ENCODE data around the gene SIK2.

- PRO-cap: unidirectional peak, plus-strand start at chr11:108854622
- RAMPAGE, long total RNA, 3 experiments: no peak in any of the 3 experiments
These were observed 189.4 kb downstream of the DDX10 start for GRCh38 chr11:108854082-108854777.

- PRO-cap: unidirectional peak, plus-strand start at chr11:108923689
- RAMPAGE, long total RNA, 3 experiments: no peak in any of the 3 experiments
These were observed 258.6 kb downstream of the DDX10 start for GRCh38 chr11:108923478-108923825.

- PRO-cap: no peak
- RAMPAGE, long total RNA, 3 experiments: no peak in any of the 3 experiments
These were observed 264.5 kb downstream of the DDX10 start for GRCh38 chr11:108929184-108929870.

DNA sequence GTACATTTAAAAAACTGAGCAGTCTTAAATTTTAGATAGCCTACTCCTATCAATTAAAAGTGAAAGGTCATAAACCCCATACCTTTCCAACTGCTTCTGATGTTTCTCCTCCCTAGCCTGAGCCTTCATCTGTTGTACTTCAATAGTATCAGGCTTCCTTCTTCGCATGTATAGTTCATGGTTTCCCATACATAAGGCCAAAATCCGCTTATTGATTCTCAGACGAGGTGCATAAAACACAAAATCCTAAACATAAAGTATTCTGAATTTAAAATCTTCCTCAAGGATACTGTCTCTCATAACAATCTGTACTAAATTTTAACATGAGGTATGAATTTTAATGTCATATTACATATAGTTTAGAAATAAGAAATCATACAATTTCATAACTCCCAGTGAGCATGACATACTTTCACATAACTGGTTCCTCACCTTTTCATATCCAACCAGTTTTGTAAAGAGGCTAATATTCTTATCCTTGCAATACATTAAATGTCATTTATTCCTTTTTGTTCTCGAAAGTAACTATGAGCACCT is 42.5 kb downstream of the RDX start:
- PRO-cap: no peak
- RAMPAGE, long total RNA, 3 experiments: no peak in any of the 3 experiments

DNA sequence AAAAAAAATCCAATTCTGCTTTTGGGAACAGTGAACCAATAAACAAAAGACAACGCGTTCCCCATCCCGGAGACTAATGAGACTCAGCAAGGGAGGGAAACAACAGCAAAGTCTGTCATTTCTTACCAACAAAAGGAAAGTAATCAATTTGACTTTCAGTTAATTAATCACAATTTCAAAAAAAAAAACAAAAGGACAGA is 2.0 kb downstream of the RDX start:
- PRO-cap: no peak
- RAMPAGE, long total RNA, 3 experiments: no peak in any of the 3 experiments

DNA sequence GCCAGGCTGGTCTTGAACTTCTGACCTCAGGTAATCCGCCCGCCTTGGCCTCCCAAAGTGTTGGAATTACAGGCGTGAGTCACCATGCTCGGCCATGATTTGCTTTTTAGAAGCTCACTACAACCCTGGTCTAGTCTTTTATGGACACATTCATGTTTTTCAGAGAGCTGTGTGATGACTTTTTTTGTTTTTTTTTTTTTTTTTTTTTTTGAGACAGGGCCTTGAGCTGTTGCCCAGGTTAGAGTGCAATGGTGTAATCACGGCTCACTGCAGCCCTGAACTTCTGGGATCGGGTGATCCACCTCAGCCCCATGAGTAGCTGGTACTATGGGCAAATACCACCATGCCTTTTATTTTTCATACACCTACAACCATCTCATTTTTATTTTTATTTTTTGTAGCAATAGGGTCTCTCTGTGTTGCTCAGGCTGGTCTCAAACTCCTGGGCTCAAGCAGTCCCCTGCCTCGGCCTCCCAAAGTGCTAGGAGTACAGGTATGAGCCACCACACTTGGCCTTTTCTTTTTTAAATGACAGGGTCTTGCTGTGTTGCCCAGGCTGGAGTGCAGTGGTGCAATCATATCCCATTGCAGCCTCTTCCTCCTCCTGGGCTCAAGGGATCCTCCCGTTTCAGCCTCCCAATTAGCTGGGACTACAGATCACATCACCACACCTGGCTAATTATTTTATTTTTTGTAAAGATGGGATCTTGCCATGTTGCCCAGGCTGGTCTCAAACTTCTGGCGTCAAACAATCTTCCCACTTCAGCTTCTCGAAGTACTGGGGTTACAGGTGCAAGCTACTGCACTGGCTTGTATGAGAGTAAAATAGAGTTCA is 5.0 kb downstream of the FDX1 start:
- PRO-cap: no peak
- RAMPAGE, long total RNA, 3 experiments: no peak in any of the 3 experiments

DNA sequence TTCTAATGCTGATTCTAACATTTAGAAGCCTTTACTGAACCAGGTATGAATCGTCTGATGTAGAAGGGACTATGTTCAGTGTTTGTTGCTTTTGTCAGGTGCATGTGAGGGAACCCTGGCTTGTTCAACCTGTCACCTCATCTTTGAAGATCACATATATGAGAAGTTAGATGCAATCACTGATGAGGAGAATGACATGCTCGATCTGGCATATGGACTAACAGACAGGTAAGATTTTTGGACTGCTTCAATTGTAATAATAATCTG is 27.0 kb downstream of the FDX1 start:
- PRO-cap: no peak
- RAMPAGE, long total RNA, 3 experiments: no peak in any of the 3 experiments

DNA sequence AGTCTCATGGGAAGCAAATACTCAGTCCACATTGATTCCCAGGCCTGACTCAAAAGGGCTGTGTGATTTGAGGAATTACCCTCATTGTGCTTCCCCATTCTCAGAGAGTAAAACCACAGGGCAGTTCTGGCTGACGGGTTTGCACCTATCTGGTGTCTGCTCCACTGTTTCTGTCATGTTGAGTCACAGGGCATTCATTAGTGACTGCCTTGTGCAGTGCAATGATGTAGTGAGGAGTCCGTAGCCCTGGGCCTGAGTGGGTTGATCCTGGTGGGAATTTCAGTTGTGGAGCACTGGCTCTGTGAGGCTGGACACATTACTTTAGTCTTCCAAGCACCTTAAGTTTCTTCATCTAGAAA is 85.3 kb upstream of the ARHGAP20 start:
- PRO-cap: no peak
- RAMPAGE, long total RNA, 3 experiments: no peak in any of the 3 experiments

GRCh38 chr11:110921677-110921960 is 209.4 kb upstream of the ARHGAP20 start:
- PRO-cap: no peak
- RAMPAGE, long total RNA, 3 experiments: no peak in any of the 3 experiments

DNA sequence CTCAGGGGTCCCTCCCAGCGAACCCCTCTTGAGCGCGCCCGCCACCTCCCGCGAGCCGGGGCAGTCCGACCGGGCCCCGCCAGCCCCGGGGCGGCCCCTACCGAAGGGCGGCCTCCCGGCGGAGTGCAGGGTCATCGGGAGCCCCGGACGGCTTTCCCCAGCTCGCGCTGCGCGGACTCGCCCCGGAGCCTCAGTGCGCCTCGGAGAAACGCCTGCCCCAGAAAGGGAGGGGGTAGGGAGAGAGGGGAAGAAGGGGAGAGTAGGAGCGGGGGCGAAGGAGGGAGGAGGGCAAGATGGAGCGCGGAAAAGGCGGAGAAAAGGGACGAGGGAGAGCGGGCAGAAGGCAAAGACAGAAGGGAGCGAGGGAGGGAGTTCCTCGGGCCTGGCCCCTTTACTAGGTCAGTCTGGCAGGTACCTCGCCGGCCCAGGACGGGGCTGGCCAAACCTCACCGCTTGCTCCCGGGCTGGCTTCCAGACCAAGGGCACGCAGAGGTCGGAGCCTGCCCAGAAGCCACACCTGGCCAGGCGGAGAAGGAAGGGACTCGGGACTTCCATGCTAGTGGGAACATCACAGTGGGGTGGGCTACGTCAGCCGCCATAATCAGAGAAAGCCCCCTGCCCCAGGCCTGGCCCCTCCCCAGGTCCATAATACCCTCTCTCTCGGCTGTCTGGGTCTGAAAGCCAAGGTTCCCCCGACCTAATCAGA is 1.3 kb downstream of the POU2AF3 start:
- PRO-cap: unidirectional peak, minus-strand start at position 195 of the sequence
- RAMPAGE, long total RNA, 3 experiments: start-site peak on the minus strand in 1 of 3 experiments, centred at position 204 of the sequence, 26 reads per replicate

- PRO-cap: no peak
- RAMPAGE, long total RNA, 3 experiments: no peak in any of the 3 experiments
These were observed 27.7 kb downstream of the POU2AF1 start for GRCh38 chr11:111351267-111351801.

GRCh38 chr11:111367357-111368027 is 11.6 kb downstream of the POU2AF1 start:
- PRO-cap: no peak
- RAMPAGE, long total RNA, 3 experiments: no peak in any of the 3 experiments

DNA sequence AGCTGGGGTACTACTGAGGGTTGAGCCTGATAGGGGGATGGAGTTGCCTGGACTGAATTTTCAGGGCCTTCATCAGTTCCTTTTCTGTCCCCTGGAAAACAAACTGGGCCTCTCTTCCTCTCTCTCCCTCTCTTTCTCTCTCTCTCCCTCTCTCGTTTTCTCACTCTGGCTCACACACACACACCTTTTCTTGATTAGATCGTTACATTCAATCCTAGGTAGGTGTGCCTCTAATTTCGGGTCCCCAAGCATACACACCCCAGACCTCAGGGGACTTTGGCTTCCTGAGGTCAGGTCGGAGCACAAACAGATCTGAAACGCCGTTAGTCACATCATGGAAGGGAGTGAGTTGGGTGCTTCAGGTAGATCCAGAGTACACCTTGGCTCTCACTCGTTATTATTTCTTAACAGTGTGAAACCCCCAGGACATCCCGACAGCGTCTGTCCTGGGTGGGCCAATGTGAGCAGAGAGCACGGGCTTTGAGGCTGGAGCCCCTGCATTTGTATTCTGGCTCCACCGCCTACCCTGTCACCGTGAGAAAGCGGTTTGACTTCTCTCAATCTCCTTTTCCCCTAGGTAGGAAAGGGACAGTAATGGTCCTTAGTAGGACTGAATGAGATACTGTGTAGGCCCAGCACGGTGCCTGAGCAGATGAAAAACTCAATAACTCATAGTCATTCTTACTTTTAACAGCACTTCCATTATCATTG is 37.3 kb upstream of the POU2AF1 start:
- PRO-cap: no peak
- RAMPAGE, long total RNA, 3 experiments: no peak in any of the 3 experiments

GRCh38 chr11:111436681-111437233 is 57.7 kb upstream of the POU2AF1 start:
- PRO-cap: no peak
- RAMPAGE, long total RNA, 3 experiments: no peak in any of the 3 experiments

DNA sequence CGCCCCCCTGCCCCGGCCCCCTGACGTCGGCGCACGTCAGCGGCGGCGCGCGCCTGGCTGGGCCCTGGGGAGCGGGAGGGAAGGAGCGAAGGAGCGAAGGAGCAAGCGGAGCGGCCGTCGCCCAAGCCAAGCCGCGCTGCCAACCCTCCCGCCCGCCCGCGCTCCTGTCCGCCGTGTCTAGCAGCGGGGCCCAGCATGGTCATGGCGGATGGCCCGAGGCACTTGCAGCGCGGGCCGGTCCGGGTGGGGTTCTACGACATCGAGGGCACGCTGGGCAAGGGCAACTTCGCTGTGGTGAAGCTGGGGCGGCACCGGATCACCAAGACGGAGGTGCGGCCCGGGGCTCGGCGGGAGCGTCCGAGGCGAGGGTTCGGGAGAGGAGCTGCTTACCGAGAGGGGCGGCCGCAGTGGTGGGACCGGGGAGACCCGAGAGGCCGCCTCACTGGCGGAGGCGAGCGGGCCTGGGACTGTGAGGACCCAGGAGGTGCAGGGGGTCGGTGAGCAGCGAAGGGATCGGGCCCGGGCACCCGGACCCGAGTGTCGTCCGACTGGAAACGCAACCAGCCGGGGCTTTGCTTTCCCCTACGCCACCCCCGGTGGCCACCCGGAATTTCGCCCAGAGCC is at the start of gene SIK2:
TSS of gene SIK2 (plus strand) at position 81 of the 624 bp plus-strand sequence.
- PRO-cap: bidirectional peak, plus-strand start at position 69 of the sequence, minus-strand start outside the sequence; unidirectional peak, plus-strand start at position 283 of the sequence
- RAMPAGE, long total RNA, 3 experiments: start-site peak on the plus strand in 3 of 3 experiments, centred at positions 134 to 147 of the sequence, 354 to 1,301 reads per replicate

- PRO-cap: no peak
- RAMPAGE, long total RNA, 3 experiments: no peak in any of the 3 experiments
These were observed 2.0 kb downstream of the SIK2 start for GRCh38 chr11:111604157-111604710.

DNA sequence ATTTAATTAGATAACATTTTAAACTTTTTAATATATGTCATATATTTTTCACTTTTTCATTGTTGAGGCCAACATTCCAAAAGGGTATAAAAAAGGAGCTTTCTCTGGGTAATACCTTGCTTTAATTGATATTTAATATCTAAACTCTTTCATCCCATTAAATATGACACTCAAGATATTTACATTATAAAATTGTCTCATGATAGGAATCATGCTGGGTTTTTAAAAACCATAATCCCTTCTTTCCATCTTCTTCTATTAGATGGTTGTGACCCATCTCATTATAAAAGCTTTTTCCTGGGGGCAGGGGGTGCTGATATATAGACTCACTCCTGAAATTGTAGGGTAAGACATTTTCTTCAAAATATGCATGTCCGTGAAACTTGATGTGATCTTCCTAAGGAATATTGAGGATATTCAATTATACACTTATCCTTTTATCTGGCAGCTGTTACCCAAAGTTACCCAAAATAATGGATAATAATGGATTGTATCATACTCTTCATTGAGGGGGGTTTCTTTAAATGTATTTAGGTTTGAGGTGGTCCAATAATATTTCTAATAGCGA is 10.9 kb downstream of the SIK2 start:
- PRO-cap: no peak
- RAMPAGE, long total RNA, 3 experiments: no peak in any of the 3 experiments

DNA sequence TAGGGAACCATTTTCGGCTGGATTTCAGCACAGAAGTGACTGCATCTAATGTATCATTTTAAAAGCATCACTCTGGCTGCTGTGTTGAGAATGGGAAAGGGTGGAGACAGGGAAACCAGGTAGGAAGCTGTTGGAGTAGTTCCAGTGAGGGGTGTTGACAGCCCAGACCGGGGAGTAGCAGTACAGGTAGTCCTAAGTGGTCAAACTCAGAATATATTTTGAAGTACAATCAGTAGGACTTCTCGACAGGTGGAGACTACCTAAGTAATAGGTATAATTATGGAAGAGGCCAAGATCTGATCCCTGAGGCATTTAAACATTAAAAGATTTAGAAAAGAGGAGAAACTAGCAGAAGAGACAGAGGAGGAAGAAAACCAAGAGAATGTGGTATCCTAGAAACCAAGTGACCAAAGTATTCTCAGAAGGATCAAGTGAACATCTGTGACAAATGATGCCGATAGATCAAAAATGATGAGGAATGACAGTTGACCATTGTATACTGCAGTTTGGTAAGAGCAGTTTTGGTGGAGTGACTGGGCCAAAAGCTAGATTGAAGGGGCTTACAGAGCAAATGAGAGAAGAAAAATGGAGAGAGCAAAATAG is 23.0 kb downstream of the SIK2 start:
- PRO-cap: no peak
- RAMPAGE, long total RNA, 3 experiments: no peak in any of the 3 experiments

GRCh38 chr11:111662738-111663372 is 60.6 kb downstream of the SIK2 start:
- PRO-cap: no peak
- RAMPAGE, long total RNA, 3 experiments: no peak in any of the 3 experiments

- PRO-cap: no peak
- RAMPAGE, long total RNA, 3 experiments: no peak in any of the 3 experiments
These were observed 3.0 kb downstream of the PPP2R1B start for GRCh38 chr11:111763202-111763634.